ENCODE measurements around a stretch of chr6.

DNA sequence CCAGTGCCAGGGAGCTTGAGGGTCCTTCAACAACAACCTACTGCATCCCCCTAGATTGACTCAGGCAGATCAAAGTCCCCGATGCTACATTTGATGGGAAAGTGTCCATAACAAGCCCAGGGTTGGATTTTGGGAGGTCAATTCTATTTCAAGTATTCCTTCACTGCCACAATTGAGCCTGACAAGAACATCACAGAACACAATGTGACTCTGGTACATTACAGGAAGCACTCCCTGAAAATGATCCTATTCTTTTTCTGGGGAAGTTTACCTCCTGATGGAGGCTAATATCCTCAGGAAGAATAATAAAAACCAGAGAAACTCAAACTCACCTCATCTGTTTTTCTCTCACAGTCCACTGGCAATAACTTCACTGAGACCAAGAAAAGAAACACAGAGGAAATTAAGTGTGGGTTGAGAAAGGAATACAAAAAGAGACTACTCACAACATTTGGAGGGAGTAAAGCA lies 2.5 kb downstream of the LEMD2 start:
- PRO-cap, result no peak
CAGE:
- cytosol, long polyA plus RNA, result no peak
- long polyA plus RNA, result no peak
- nucleus, long polyA plus RNA, result no peak

GRCh38 chr6:33886514-33887326 lies 82.9 kb upstream of the MLN start:
- PRO-cap, result no peak
CAGE:
- cytosol, long polyA plus RNA, result no peak
- long polyA plus RNA, result no peak
- nucleus, long polyA plus RNA, result no peak

DNA sequence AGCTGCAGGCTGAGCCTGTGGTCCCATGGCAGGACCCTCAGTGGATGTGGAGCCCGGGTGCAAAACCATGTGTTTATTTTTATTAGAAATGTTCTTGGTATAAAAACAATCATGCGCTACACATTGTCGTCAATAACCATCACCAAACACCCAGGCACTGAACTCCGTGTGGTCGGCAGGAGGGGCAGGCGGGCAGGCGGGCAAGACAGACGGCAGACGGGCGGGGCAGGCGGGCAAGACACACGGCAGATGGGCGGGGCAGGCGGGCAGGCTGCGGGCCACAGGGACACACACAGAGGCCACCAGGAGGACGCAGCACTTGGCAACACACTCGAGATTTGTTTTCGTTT lies 124.1 kb downstream of the GRM4 start:
- PRO-cap, result no peak
CAGE:
- cytosol, long polyA plus RNA, result no peak
- long polyA plus RNA, result no peak
- nucleus, long polyA plus RNA, result no peak

GRCh38 chr6:34094277-34094699 lies 51.6 kb downstream of the GRM4 start:
- PRO-cap, result no peak
CAGE:
- cytosol, long polyA plus RNA, result no peak
- long polyA plus RNA, result no peak
- nucleus, long polyA plus RNA, result no peak

DNA sequence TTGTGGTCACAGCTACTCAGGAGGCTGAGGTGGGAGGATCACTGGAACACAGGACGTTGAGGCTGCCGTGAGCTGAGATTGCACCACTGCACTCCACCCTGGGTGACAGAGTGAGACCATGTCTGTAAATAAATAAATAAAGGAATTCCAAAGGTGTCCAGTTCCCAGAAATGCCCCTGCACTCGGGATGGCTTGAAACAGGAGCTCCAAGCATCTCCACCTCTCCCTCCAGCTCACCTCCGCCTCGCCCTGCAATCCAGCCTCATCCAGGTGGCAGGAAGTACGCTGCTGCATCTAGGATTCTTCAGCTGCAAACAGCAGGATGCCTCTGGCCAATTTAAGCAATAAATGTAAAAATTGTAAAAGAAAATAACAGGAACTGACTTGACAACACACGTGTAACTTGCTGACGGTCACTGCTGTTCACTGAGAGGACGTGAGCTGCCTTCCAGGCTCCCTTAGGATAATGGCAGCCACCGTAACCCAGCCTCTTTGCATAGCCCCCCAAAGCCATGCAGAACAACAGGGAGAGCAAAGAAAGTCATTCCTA lies 11.4 kb upstream of the GRM4 start:
- PRO-cap, result no peak
CAGE:
- cytosol, long polyA plus RNA, result no peak
- long polyA plus RNA, result no peak
- nucleus, long polyA plus RNA, result no peak

- PRO-cap, result no peak
CAGE:
- cytosol, long polyA plus RNA, result no peak
- long polyA plus RNA, result no peak
- nucleus, long polyA plus RNA, result no peak
These were observed 37.1 kb upstream of the GRM4 start for GRCh38 chr6:34182708-34183740.

GRCh38 chr6:34218282-34218646 lies 18.4 kb upstream of the HMGA1 start:
- PRO-cap, result no peak
CAGE:
- cytosol, long polyA plus RNA, result no peak
- long polyA plus RNA, result no peak
- nucleus, long polyA plus RNA, result no peak

DNA sequence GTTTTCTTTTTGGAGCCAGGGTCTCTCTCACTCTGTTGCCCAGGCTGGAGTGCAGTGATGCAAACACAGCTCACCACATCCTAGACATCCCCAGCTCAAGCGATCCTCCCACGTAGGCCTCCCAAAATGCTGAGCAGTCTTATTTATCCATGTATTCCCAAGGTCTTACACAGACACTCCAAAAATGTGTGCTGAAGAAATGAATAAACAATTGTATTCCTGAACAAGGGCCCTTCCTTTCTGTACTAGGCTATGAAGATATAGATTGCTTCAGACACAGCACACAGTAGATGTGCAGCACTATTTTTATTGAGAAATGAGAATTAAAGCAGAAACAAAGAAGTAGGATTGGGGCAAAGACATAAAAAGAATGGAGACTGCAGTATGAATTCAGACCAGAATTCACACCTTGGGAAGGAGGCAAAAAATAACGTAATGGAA lies 9.1 kb downstream of the NUDT3 start:
- PRO-cap, result no peak
CAGE:
- cytosol, long polyA plus RNA, result no peak
- long polyA plus RNA, result no peak
- nucleus, long polyA plus RNA, result no peak

- PRO-cap, result no peak
CAGE:
- cytosol, long polyA plus RNA, result start-site peak on the minus strand at chr6:34392268-34392604, 553 and 691 reads in 2 replicates
- long polyA plus RNA, result start-site peak on the minus strand at chr6:34392268-34392451, 66 and 45 reads in 2 replicates
- nucleus, long polyA plus RNA, result start-site peak on the minus strand at chr6:34392283-34392451, 192 and 222 reads in 2 replicates
These were observed 674 bp downstream of the NUDT3 start for GRCh38 chr6:34391471-34392519.

- PRO-cap, result no peak
CAGE:
- cytosol, long polyA plus RNA, result no peak
- long polyA plus RNA, result no peak
- nucleus, long polyA plus RNA, result no peak
These were observed 13.8 kb downstream of the RPS10 start for GRCh38 chr6:34412010-34412469.

- PRO-cap, result no peak
CAGE:
- cytosol, long polyA plus RNA, result no peak
- long polyA plus RNA, result no peak
- nucleus, long polyA plus RNA, result no peak
These were observed 11.1 kb downstream of the RPS10 start for GRCh38 chr6:34414376-34415618.

GRCh38 chr6:34531868-34532538 lies 24.1 kb downstream of the SPDEF start:
- PRO-cap, result no peak
CAGE:
- cytosol, long polyA plus RNA, result no peak
- long polyA plus RNA, result no peak
- nucleus, long polyA plus RNA, result no peak

DNA sequence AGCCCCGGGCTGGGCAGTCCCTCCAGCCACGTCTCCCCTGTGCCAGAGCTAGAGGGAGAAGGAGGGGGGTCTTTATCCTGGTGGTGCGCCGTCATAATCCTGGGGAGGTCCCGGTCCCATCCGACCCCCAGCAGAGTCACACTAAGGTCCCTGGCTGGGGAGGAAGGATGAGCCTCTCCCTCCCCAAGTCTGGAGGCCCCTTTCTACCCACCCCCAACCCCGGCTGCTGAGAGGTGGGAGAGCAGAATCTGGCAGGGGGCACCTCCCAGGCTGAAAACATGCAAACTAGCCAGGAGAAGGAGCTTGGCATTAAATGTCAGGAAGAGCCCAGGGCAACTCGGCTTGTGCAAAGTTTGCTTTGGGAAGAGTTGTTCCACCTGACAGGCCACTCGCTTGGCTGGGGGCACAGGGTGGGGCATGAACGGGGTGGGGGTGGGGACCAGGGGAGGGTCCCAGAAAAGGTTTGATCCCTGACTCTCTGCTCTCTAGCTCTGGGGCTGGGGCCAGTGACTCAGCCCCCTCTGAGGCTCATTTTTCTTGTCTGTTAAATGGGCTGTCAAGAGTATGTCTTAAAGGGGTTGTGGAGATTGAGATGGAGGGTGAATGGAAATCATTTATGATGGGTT lies 3.0 kb downstream of the SPDEF start:
- PRO-cap, result no peak
CAGE:
- cytosol, long polyA plus RNA, result no peak
- long polyA plus RNA, result no peak
- nucleus, long polyA plus RNA, result no peak

- PRO-cap, result no peak
CAGE:
- cytosol, long polyA plus RNA, result no peak
- long polyA plus RNA, result no peak
- nucleus, long polyA plus RNA, result no peak
These were observed 880 bp upstream of the SNRPC start for GRCh38 chr6:34756409-34756840.

DNA sequence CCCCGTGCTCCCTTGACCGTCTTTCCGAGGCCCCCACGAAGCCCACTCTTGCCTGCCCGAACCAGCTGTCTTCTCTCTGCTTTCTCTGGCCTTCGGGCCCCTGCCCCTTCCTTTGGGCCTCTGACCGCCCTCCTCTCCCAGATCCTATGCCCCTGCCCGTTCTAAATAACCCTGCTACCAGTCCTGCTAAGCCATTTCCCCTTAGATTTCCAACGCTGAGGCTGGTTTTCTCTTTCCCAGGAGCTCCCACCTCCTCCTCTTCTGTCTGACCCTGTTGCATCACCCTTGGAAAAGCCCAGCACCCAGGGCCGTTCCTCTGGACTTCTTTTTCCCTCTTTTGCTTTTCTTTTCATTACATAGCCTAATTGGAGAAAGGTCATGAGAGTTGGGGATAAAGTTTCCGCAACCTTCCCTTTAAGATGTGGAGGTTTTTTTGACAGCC lies 769 bp downstream of the BLTP3A start:
- PRO-cap, result no peak
CAGE:
- cytosol, long polyA plus RNA, result no peak
- long polyA plus RNA, result no peak
- nucleus, long polyA plus RNA, result no peak

- PRO-cap, result no peak
CAGE:
- cytosol, long polyA plus RNA, result no peak
- long polyA plus RNA, result no peak
- nucleus, long polyA plus RNA, result no peak
These were observed 11.5 kb downstream of the TAF11 start for GRCh38 chr6:34876324-34876819.

GRCh38 chr6:34981475-34982065 lies 92.5 kb downstream of the ANKS1A start:
- PRO-cap, result no peak
CAGE:
- cytosol, long polyA plus RNA, result no peak
- long polyA plus RNA, result no peak
- nucleus, long polyA plus RNA, result no peak

- PRO-cap, result no peak
CAGE:
- cytosol, long polyA plus RNA, result no peak
- long polyA plus RNA, result no peak
- nucleus, long polyA plus RNA, result no peak
These were observed 110.4 kb downstream of the ANKS1A start for GRCh38 chr6:34999416-34999973.

- PRO-cap, result no peak
CAGE:
- cytosol, long polyA plus RNA, result no peak
- long polyA plus RNA, result no peak
- nucleus, long polyA plus RNA, result no peak
These were observed 96.1 kb downstream of the TCP11 start for GRCh38 chr6:35044794-35045701.

- PRO-cap, result no peak
CAGE:
- cytosol, long polyA plus RNA, result no peak
- long polyA plus RNA, result no peak
- nucleus, long polyA plus RNA, result no peak
These were observed 89.9 kb downstream of the TCP11 start for GRCh38 chr6:35051094-35051825.